H7 (cell line): ENCODE data around the genes DDX47 and FAM234B.

- RAMPAGE, long total RNA, result no peak
Observed at GRCh38 chr12:12705888-12706344, 9.9 kb upstream of the GPR19 start.

GRCh38 chr12:12718115-12718523 is 951 bp downstream of the CDKN1B start:
- RAMPAGE, long total RNA, result no peak

DNA sequence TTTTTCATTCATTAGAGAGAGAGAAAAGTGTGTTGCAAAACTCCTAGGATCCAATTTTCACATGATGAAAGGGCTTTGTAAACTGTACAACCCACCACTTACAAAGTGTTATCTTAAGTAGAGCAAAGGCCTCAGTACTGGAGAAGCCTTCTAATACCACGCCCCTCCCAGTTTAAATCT is 857 bp downstream of the APOLD1 start:
- RAMPAGE, long total RNA, result no peak

DNA sequence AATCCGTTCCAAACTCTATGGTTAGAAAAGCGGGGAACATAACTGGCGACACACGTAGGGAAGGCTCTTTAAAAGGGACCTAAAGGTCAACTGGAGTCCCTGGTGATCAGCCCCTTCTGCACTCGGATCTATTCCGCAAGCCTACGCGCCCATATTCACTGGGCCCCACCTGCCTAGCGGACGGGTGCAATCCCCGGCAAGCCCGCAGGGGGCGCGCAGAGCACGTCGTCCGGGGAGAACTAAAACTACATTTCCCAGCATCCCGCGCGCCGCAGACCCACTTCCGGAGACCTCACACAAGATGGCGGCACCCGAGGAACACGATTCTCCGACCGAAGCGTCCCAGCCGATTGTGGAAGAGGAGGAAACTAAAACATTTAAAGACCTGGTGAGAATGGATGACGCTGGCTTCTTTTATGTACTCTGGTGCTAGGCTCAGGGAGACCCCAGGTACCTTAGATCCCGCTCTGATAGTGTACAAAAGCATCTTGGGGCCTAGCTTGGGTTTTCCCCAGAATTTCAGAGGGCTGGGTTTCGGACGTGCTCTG is at the start of gene DDX47:
Gene DDX47, plus strand, starts transcription at position 280 of the 548 bp plus-strand sequence.
- RAMPAGE, long total RNA, result start-site peak on the plus strand centred at position 286 of the sequence, 23 bp wide, 283 reads

- RAMPAGE, long total RNA, result no peak
Observed at GRCh38 chr12:12899219-12899695, 7.9 kb downstream of the GPRC5A start.

- RAMPAGE, long total RNA, result no peak
Observed at GRCh38 chr12:12901014-12902162, 10.0 kb downstream of the GPRC5A start.

DNA sequence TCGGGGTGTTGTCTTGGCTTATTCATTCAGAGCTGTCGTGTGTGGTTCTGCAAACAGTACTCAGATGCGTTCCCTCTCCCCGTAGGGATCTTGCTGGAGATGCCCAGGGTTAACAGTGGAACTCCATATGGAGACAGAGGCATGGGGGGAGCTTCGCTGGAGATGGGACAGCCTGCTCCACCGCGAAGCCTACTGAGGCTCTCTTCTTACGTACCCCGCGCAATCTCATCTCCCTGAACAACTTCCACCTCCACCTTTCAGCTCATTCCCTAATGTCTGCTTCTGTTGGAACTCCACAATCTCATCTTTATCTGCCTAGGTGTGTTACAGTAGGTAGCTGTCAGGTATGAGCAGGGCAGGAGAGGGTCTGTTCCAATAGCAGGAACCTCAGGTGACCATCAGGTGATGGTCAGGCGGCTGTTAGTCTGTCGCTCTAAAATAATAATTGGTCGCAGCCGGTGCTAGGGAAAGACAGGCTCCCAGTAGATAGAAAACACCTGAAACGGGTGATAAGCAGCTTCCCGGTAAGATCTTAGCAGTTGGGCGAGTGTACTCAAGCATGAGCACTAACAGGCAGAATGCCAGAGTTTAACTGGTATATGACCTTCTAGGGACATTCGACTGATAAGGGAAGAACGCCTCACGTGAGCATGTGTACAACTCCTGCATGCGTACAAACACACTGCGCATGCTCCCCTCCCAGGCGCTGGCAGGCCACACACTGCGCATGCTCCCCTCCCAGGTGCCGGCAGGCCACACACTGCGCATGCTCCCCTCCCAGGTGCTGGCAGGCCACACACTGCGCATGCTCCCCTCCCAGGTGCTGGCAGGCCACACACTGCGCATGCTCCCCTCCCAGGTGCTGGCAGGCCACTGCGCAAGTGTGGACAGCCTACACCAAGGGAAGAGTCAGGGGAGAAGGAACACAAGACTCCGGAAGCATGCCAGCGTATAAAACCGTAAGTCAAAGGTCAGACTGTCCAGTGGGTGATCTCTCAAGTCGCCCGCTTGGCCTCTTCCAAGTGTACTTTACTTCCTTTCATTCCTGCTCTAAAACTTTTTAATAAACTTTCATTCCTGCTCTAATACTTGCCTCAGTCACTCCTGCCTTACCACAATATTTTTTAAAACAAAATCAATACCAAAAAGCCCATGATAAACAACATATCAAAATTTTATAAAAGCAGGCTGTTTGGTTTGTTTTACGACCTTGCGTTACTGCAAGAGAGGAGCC is 24.7 kb downstream of the GPRC5D start:
- RAMPAGE, long total RNA, result no peak

GRCh38 chr12:13043384-13043977 is 700 bp upstream of the FAM234B start:
- RAMPAGE, long total RNA, result no peak

GRCh38 chr12:13043978-13045093 is at the start of gene FAM234B:
Gene FAM234B, plus strand, starts transcription at chr12:13044381.
- RAMPAGE, long total RNA, result start-site peak on the plus strand at chr12:13044379-13044393, 43 reads

GRCh38 chr12:13045832-13046281 is 1.7 kb downstream of the FAM234B start:
- RAMPAGE, long total RNA, result no peak

GRCh38 chr12:13102420-13102730 is 1.1 kb downstream of the GSG1 start:
- RAMPAGE, long total RNA, result no peak

GRCh38 chr12:13147870-13148423 is 44.5 kb upstream of the GSG1 start:
- RAMPAGE, long total RNA, result no peak

- RAMPAGE, long total RNA, result no peak
Observed at GRCh38 chr12:13175395-13176079, 21.0 kb upstream of the EMP1 start.

DNA sequence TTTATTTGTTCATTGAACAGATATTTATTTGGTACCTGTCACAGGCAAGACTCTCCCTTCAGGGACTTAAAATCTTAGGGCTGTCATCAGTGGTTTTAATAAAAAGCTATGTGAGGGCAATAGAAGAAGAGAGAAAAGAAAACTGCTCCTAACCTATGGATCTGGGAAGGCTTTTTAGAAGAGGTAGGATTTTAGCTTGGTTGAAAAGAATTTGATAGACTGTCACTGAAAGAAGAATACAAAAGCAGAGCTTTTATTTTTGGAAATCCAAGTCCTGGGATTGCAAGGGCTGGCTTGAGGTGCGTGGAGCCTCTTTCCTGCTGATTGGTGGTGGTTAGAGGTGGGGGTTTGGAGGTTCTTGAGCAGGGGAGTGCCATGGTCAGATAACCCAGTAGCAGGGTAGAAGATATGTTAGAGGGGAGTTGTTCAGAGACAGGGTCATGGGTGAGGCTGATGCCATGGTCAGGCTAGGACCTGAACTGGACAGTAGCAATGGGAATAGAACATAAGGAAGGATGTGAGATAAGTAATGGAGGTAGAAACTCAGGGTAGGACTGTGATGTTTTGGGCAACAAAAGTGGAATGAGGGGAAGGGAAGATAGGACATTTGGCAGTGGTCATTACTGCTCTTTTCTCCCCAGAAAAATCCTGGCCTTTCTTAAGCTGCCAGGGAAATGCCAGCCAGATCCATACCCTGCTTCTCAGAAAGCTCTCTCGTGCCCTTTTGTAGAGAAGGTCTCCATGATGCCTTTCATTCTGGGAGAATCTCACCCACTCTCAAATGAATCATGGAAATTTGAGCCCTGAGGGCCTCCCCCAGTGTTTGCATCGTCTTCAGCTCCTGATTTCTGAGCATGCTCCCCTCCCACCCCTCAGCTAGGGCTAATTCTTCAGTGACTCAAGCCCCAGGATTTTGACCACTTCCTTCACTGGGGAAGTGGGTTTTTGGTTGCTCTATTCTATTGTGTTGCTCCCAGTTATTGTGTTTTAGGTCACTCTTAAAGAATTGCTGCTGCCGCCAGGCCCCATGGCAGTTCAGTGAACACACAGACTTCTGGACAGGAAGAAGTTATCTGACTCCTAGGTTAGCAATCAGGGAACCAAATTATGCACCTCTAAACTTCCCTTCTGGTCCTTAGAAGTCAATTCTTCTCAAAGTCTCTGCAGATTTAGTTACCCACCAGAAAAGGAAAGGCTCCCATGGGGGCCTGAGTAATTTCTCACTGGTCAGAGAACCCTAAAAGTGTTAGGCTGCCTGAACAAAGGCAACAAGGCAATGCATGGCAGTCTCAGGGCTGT is 9.5 kb downstream of the EMP1 start:
- RAMPAGE, long total RNA, result no peak

GRCh38 chr12:13441012-13441259 is 244.4 kb downstream of the EMP1 start:
- RAMPAGE, long total RNA, result no peak

GRCh38 chr12:13534701-13535181 is 338.2 kb downstream of the EMP1 start:
- RAMPAGE, long total RNA, result no peak

DNA sequence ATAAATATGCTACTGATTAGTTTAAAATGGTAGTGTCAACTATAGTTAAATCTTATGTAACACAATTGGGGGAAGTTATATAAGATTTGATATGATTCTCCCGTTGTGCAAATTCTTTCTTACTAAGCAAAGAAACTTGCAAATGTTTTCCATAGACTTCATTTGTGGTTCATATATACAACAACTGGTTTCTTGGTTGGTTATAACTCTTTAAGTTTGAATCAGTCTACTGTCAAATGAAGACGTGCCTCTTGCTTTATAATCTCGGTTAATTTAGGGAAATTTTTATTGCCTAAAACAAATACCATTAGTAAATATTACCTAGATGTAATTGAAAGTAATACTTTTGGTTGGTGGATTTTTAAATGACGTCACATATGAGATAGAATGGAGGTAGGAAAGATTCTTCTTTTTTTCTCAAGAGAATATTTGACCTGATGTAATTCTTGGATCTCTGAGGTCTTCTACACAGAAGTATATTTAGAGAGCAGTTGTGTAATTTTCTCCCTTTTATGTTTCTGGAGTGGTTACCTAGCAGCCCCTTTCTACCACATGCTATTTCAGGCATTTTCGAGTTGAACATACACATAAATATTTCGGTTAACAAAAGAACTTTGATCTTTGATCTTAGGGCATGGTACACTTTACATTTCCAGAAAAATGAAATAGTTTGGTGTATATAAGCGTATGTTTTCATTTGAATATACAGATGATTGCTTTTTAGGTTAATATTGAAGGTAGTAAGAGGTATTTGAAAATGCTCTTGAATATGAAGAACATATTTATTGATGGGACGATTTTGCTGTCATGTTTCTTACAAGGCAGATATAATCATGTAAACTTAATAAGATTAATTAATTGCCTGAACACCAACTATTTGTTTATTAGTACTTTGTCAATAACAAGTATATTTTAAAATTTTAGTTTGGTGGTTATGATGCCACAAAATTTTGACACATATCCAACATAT is 1.8 kb downstream of the ATF7IP start:
- RAMPAGE, long total RNA, result no peak

- RAMPAGE, long total RNA, result no peak
Observed at GRCh38 chr12:14896354-14896782, 10.7 kb upstream of the MGP start.

- RAMPAGE, long total RNA, result no peak
Observed at GRCh38 chr12:14905930-14906557, 20.4 kb upstream of the MGP start.

GRCh38 chr12:15181022-15181826 is 40.0 kb downstream of the RERG start:
- RAMPAGE, long total RNA, result no peak